ENCODE measurements around the gene TEX26.

- RRBS, result no CpG with 5 or more reads among the region's 5 CpGs
Observed at GRCh38 chr13:30049748-30050077, 199.3 kb upstream of the UBL3 start.

- RRBS, result 88% methylated on average over 1 of the region's 8 CpGs
Observed at GRCh38 chr13:30157598-30158059, 149.7 kb downstream of the KATNAL1 start.

DNA sequence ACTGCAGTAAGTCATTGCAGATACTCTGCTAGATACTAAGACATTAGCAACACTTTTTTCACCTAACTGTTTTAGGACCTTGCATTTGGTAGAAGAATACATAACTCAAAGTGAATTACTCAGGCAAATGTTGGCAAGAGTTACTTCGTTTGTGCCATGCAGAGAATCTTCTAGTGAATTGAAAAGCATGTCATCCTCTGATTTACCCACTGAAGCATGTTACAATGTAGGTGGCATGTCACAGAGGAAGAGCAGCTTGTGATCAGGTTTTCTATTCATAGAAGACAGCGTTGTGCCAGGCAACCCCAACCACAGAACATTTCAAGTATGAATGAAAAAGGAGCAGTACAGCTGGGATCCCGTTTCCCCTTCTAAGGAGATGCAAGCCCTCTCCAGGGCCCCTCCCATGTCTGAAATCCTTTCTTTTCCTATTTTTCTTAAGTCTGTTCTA, 5.9 kb upstream of the KATNAL1 start:
- RRBS, result no CpG with 5 or more reads among the region's 3 CpGs

DNA sequence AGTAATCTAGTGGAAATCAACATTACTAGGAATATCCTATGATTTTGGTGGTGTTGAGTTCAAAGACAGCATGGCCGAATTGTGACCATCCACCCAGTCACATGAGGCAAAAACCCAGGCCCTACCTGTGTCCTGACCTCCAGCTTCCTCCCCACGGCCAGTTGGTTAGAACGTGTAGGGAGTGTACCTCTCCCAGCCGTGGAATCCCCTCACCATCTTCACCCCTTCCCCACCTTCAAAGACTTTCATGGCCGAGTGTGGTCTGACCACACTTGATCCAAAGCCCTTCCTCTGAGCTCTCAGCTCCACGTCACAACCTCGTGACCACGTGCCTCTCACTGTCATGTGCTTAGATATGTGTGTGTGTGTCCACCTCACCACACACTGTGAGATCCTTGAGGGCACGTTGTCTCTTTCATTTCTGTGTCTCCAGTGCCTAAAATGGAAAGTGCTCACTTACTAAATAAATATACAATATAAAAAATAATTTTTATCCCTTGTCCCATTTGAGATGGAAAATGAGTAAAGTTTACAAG, 48.6 kb upstream of the UBE2L5 start:
- RRBS, result no CpG with 5 or more reads among the region's 9 CpGs

DNA sequence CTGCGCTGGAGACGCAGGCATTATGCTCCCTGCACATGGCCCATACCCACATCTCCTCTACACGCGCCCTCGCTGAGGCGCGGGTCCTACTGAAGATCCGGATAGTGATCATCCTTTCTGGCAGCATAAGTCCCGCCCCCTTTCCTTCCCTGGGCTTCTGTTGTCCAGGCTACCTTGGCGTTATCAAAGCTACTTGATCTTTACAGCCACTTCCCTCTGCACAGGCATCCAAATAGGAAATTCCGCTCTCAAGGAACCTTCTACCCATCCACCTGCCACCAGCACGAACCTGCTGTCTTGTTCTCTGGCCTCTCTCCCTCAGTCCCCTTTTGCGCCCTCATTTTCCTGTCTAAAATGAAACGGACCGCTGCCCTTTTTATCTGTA, 1.2 kb upstream of the UBE2L5 start:
- RRBS, result no CpG with 5 or more reads among the region's 15 CpGs

DNA sequence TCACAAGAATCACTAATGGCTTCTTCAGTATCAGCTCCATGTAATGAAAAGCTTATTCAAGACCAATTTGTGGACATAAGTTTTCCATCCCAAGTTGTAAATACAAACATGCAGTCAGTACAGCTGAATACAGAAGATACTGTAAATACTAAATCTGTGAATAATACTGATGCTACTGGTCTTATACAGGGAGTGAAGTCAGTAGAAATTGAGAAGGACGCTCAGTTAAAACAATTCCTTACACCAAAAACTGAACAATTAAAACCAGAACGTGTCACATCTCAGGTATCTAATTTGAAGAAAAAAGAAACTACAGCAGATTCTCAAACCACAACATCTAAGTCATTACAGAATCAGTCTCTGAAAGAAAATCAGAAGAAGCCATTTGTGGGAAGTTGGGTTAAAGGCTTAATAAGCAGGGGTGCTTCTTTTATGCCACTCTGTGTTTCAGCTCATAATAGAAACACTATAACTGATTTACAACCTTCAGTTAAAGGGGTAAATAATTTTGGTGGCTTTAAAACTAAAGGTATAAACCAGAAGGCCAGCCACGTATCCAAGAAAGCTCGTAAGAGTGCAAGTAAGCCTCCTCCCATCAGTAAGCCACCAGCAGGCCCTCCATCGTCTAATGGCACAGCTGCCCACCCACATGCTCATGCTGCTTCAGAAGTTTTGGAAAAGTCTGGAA, 40.4 kb downstream of the USPL1 start:
- RRBS, result no CpG with 5 or more reads among the region's 5 CpGs

DNA sequence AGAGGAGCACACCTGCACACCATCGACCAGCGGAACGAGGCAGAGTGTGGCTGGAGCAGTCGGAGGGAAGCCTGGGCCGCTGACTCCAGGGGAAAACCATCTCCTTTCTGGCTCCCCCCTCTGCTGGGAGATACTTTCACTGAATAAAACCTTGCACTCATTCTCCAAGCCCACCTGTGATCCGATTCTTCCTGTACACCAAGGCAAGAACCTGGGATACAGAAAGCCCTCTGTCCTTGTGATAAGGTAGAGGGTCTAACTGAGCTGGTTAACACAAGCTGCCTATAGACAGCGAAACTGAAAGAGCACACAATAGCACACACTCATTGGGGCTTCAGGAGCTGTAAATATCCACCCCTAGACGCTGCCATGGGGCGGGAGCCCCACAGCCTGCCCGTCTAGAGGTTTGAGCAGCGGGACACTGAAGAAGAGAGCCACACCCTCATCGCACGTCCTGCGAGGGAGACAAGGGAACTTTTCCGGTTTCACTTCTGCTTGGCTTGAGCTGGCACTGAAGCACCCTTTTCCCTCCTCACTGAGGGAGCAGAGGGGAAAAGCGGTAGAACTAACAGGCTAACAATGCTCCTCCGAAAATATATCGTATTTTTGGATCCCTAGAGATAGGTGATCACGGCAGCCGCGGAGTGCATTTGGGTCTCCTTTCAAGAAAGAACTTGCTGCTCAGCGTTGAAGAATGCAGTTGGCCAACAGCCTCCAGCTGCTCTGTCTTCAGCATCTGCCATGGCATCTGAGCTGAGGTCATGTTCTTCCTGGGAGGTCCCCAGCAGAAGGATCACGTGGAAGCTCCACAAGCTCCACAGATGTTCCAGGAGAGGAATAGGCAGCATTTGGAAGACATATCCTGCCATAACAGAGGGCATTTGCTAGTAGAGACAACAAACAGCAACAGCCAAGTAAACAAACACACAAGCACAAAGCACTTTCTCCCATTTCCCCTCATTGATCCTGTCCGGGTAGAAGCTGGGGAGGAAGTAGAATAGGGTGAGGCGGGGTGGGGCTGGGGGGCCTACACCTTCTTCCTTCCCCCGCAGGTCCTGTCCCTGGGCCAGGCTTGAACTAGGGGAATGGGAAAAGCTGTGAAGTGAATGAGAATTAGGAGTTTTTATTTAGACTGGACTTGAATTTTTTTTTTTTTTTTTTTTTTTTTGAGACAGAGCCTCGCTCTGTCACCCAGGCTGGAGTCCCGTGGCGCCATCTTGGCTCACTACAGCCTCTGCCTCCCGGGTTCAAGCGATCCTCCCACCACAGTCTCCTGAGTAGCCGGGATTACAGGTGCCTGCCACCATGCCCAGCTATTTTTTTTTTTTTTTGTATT, 44.9 kb upstream of the ALOX5AP start:
- RRBS, result no CpG with 5 or more reads among the region's 32 CpGs

DNA sequence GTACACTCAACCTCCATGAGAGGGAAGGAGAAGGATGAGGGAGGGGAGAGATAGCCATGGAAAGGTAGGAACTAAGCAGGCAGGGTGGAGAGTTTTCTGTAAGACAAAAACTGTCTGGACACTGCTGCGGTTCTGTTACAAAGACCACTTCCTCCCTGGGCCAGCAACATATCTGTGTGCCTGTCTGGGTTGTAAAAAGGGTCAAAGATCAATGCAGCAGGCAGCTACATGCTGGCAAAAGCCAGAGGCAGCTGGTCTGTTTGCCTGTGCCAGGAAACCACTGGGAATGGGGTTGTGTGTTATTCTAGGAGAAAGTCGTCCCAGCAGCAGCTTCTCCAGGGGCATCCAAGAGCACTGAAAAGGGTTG, 11.0 kb downstream of the ALOX5AP start:
- RRBS, result no CpG with 5 or more reads among the region's 2 CpGs

DNA sequence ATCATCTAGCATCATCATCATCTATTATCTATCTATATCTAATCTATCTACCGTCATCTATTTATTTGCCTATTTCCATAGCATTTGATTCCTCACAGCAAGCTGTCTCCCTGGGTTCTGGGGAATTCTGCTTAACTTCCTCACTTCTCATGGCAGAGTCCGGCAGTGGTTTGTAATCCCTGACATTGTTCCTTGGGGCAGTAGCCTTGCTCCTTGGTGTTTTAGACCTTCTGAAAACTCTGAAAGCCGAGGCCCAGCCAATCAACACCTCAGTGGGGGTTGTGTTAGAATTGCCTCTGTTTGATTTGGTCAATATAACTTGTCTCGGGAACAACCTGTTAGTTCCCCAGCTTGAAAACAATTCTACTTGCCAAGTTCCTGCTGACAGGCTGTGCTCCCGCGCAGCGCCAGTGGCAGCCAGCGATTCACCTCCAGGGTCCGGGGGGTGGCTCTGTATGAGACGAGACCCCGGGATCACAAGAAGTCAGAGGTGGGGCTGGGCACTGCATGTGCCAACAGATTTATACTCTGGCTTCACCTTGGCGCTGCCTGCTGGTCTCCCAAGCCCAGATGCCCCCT, 81.5 kb upstream of the MEDAG start:
- RRBS, result no CpG with 5 or more reads among the region's 12 CpGs

- RRBS, result no CpG with 5 or more reads among the region's 16 CpGs
Observed at GRCh38 chr13:30835323-30836054, 70.6 kb upstream of the MEDAG start.

GRCh38 chr13:30907018-30908222, 1.3 kb downstream of the MEDAG start:
- RRBS, result 100% methylated on average over 1 of the region's 15 CpGs

DNA sequence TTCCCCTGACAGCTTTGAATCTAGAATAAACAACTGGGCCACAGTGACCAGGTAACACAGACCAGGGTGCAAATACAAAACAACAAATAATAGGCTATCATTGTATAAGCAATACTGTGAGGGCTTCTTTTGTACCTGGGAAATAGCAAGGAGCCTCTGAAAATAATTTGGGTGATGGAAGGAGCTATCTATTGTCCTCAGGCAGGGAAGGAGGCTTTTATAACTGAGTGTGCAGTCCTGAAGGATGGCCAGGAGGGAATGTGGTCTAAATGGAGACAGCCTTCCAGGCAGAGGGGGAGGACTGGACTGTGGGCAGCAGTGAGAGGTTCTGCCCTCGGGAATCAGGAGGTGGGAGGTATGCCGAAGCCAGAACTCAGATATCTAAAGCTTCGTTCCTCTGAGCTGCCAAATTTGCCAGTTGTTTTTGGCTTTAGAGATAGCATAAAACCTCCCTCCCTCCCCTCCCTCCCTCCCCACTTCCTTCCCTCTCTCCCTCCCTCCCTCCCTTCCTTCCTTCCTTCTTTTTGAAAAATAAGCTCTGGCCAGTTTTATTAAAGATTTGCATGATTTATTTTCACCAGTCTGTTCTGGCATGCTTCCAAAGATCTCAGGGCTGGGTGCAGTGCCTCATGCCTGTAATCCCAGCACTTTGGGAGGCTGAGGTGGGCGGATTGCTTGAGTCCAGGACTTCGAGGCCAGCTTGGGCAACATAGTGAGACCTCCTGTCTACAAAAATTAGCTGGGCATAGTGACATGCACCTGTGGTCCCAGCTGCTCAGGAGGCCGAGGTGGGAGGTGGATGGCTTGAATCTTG, 2.4 kb downstream of the MEDAG start:
- RRBS, result no CpG with 5 or more reads among the region's 6 CpGs

DNA sequence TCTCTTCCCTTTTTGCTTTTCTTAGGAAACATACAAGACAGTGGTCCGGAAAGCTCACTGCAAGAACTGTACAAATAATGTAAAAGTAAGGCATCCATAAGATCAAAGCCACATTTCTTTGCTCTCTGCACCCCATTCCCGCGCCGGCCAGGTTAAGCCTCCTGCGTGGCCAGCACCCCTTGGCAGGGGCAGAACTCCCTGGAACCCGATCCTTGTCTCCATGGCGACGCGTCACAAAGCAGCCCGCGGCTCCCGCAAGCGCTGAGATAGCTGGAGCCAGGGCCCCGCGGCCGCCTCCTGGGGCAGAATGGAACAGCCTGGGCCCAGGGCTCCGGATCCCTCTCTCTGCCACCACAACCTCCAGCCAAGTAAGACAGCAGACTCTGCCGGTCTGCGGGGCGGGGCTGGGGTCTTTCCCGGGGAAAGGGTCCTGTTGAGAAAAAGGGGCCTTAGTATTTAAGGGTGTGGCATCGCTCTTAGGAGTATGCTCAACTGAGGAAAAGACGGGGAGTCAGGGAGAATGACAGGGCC, at the start of gene TEX26:
Gene TEX26, plus strand, starts transcription at position 248 of the 531 bp plus-strand sequence.
- RRBS, result 78% methylated on average over 5 of the region's 23 CpGs

GRCh38 chr13:31945100-31945499, 86.5 kb upstream of the FRY start:
- RRBS, result no CpG with 5 or more reads among the region's 6 CpGs

DNA sequence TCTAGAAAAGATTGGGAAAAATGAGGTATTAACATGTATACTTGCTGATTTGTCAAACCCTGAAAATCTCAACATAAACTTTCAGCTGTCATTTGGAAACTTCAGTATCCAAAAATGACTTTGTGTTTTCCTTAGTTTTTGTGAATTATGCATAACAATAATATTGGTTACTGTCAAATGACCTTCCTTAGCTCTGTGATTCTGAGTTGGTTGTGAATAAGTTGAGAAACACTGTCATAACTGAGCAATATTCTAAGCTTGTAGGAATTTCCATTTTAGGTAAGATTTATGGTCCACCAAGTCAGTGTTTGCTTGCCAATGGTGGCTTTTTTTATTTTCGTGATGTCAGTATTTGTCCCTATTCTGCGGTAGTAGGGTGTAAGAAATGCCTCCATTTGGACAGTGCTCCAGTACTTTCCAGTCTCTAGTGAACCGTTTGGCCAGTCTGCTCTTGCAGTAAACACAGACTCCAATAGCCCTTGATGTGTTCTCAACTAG, 94.6 kb downstream of the FRY start:
- RRBS, result no CpG with 5 or more reads among the region's 3 CpGs

DNA sequence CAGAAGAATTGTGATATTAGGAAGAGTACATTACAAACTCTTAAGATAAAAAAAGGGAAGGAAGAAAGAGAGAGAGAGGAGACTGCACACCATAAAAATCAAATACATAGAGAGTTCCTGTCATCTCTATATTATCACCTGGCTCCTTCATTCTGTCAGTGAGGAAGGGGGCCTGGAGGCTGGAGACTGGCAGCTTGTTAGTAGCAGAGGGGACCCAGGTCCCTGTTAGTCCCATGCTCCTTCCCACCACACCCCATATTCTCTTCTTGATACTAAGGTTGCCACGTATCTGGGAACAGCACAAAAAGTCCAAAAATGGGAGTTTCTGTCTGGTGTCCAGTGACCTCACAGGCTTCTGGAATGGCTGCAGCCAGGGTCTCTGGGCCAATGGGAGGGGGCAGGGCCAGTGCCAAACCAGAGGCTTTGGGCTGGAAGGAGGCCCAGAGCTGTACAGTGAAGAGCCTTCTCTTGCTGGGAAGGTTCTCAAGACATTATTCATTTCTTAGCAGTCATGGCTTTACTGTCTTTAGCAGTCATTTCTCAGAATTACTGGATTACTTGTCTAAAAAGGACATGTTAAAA, 119.1 kb downstream of the FRY start:
- RRBS, result no CpG with 5 or more reads among the region's 1 CpG

DNA sequence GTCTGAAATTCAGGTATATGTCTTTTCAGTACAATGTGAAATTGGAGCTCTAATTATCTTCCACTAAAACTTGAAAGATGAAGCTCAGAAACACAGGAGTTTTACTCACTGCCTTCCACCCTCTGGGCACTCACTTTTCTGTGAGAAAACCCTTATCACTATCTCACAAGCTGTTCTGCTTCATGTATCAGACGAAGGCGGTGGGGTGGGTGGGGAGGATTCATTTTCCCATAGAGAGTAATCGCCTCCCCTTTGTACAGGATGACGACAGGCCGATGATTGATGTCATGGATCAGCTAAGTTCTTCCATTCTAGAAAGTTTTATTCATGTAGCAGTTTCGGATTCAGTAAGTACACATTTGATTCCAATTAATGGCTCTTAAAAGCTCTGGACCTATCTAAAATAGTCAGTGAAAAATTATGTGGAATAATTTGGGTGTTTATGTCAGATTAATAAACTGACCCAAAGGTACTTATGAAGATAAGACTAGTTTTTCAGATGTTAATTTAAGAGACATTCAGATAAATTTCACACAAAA, 139.8 kb downstream of the ZAR1L start:
- RRBS, result no CpG with 5 or more reads among the region's 6 CpGs

GRCh38 chr13:32425877-32426512, 1.9 kb downstream of the N4BP2L1 start:
- RRBS, result no CpG with 5 or more reads among the region's 11 CpGs

- RRBS, result 2% methylated on average over 12 of the region's 24 CpGs
Observed at GRCh38 chr13:32427738-32427945, 288 bp downstream of the N4BP2L1 start.

GRCh38 chr13:32526033-32527172, 12.2 kb downstream of the N4BP2L2 start:
- RRBS, result no CpG with 5 or more reads among the region's 7 CpGs